A375 (cell line): ENCODE measurements around the genes SMIM10, CT45A7, CT45A8, CT45A9 and FGF13.

DNA sequence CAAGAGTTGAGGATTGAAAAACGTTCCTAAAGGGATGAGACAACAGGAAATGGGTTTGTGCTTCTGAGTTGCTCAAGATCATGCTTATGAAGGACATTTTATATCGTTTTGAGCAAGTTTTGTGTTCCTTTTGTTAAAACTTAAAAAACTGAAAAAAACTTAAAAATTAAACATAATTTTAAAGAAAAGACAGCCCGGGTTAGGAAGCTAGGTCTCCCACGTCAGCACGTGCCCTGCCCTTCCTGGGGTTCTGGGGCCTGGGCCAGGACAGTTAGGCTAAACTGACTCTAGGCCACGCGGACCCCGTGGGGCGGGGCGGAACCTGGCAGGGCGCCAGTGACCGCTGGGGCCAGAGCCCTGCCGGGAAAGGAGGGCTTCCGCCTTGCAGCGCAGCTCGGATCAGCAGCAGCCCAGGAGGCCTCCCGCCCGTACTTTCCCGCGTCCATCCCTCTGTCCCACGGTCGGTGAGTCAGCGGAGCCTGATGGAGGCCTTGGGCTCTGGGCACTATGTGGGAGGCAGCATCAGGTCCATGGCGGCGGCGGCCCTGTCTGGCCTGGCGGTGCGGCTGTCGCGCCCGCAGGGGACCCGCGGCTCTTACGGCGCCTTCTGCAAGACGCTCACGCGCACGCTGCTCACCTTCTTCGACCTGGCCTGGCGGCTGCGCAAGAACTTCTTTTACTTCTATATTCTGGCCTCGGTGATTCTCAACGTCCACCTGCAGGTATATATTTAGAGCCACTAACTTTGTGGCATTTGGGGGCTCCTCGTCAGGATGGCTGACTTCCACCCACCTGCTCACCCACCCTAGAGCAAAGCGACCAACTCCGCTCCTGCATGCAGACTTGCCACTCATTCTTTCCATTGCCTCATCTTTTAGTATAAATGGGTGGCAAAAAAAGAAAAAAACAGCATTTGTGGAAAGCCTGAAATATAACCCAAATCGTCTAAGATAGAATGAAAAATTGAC is at the start of gene SMIM10:
Gene SMIM10, plus strand, starts transcription at position 378 of the 968 bp plus-strand sequence.
- RAMPAGE, long total RNA, result no peak

DNA sequence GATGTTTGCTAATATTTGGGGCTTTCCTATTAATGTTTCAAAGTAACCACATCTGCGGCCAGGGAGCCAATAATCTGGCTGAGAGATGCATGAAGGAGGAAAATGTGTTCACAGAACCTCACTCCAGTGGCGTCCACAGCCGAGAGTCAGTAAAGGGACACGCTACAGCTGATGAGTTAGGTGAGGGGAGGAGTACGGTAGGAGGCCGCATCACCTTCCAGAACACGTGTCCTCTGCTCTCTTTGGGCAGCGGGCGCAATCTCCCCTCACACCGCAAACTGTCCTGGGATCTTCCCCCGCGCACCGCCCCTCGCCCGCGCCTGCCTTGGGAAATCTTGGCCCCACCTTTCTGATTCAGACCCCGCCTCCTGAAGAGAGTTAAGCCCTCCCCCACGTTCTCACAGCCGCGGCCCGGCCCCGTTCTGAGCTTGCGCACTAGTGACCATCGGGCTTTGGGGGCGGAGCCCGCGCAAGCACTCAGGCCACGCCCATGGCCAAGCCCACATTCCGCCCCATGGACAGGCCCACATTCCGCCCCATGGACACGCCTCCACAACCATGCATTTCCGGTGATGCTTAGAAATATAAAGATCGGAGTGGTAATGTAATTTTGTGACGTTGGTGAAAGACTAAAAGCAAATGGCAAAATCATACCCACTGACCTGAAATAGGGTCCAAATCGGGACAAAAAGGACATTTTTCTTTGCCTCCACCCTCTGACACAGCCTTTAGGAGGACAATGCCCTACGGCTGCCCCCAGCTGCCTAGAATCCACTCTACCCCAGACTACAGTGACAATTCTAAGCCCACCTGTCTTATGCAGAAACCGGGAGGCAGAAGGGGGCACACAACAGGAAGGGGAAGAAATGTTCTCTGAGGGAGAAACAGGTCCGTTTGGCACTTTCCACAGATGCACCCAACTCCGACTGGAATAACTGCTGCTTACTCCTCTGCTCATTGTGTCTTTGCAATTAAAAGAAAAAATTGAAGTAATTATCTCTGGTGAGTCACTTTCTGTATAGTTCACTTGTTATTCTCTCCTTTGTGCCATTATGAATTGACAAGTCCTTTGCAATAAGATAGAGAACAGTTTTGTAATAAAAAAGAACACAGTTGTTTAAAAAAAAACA is 13.4 kb downstream of the SMIM10 start:
- RAMPAGE, long total RNA, result no peak

DNA sequence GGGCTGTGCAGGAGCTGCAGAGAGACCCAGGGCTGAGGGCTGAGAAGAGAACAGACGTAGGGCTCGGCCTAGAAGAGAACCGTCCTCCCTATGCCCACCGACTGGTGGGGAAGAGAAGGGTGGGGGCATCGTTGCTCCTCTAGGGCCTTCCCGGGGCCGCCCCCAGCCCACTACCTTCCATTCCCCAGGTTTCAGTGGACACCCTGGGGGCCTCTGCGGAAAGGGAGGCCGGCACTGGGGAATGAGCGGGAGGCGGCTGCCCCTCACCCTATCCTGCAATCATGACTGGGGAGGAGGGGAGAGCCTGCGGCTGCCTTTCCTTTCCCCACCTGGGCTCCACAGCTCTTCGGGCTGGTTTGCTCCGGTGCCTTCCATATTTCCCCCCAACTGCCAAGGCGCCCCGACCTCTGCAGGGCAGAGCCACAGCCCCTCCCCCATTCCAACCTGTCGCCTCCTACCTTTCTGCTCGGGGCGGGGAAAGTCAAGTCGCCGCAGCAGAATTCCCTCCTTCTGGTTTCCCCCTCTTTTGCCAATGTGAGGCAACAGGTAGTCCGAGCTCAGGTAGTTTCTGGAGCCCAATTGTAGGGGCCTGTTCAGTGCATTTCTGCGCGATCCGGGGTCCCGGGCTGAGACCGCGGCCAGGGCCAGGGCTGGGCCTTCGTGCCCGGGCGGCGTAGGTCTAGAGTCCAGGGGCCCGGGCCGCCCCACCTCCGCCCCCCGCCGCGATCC is 773 bp downstream of the SMIM10L2B start:
- RAMPAGE, long total RNA, result no peak

DNA sequence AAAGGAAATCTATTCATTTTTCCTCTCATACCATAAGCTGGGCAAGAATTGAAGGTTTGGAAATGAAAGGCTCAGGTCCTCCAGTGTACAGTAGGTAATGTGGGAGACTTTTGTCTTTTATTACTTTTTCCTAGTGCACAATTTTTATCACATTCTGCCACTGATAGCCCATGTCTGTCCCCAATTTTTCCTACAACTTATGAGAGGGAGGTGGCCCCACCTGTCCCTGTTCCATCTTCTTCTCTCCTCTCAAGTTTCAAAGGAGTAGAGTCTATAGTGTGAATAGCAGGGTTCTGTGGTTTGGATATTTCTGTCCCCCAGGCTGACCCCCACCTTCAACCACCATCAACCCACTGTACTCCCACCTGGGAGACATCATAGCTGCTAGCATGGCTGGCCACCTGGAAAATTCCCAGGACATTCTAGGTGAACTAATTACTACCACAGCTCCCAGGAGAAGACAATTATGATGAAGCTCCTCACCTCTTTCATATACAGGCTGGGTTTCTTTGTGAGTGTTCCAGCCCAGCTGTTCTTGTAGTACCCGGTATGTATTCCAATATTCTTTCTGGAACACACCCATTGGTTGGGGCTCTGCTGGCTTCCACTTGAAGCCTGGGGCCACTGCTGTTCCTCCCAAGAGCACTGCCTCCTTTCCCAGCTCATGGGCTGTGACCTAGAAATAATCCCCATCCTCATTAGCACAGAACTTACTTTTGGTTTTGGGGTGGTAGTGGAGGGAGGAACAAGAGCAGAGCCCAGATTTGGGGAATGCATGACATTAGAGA is 17.3 kb upstream of the ETDC start:
- RAMPAGE, long total RNA, result no peak

DNA sequence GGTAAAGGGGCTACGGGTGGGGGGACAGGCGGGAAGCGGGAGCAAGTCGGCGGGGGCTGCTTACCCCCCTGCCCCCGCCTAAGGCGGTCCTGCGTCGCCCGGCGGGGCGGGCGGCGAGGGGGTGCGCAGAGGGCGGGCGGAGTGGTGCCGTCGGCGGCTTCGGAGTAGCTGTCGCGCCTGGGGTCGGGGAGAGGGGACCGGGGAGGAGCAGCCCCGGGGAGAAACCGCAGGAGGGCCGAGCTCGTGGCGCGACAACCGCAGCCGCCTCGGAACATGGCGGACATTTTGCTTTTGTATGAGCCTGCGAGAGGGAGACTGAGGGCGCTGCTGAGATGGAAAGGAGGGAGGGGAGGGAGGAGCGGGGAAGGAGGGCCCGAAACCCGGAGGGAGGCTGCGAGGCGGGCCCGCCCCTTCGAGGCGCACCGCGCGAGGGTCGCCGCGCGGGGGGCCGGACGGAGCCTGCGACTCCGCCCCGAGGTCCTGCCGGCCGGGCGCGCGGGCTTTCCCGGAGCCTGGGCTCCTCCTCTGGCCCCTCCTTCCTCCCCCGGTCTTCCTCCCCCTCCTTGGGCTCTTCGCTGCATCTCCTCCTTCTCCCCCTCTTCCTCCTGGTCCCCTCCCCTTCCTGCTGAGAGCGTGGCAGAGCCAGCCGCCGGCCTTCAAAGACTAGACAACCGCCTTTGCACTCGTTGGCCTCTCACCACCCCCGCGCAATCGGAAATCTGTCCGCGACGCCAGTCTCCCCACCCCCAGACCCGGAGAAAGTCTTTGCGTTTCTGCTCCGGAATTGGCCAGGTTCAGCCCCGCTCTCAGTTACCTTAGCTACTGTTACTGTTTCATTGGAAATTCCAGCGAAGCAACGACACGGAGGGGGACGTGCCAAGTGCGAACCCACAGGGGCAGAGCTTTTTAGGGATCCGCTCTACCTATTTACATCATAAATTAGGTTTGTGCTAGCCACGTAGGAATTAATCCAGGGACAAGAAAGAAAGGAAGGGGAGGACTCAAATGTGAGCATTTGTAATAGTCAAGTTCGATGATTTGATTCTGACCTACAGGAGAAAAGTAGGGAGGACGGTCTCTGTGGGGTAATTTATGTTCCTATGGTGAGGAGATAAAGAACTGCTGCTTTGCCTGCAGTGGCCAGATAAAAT is 1.2 kb downstream of the INTS6L start:
- RAMPAGE, long total RNA, result no peak

DNA sequence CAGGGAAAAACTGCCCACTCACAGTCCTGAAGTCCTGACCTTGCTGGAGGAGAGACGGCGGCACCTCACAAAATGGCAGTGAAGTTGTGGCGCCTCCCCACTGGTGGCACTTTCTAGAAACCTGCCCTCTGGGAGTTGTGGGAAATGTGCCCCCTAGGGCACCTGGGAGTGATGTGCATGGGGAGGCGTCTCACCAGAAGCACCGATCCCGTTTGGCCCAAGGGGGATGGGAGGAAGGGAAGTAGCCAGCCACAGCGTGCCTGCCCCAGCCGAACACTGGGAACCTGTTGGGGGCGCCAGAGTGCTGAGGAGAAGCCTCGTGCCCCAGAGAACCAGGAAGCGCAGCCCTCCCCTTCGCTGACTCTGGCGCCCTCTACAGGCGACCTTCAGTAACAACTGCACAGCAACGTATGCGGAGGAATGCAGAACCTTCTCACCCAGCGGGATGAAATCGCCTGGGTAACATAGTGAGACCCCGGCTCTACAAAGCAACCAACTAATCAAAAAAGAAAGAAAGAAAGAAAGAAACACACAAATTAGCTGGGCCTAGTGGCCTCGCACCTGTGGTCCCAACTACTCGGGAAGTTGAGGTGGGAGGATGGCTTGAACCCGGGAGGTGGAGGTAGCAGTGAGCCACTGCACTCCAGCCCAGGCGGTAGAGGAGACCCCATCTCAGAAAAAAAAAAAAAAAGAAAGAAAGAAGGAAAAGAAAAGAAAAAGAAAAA is at the start of gene CT45A7:
Gene CT45A7, minus strand, starts transcription at position 278 of the 725 bp plus-strand sequence.
- RAMPAGE, long total RNA, result no peak

DNA sequence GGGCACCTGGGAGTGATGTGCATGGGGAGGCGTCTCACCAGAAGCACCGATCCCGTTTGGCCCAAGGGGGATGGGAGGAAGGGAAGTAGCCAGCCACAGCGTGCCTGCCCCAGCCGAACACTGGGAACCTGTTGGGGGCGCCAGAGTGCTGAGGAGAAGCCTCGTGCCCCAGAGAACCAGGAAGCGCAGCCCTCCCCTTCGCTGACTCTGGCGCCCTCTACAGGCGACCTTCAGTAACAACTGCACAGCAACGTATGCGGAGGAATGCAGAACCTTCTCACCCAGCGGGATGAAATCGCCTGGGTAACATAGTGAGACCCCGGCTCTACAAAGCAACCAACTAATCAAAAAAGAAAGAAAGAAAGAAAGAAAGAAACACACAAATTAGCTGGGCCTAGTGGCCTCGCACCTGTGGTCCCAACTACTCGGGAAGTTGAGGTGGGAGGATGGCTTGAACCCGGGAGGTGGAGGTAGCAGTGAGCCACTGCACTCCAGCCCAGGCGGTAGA is at the start of gene CT45A8:
Gene CT45A8, minus strand, starts transcription at position 122 of the 508 bp plus-strand sequence.
- RAMPAGE, long total RNA, result no peak

GRCh38 chrX:135871584-135872237 is at the start of gene CT45A9:
CT45A9 (minus strand) TSS chrX:135871812.
- RAMPAGE, long total RNA, result no peak

DNA sequence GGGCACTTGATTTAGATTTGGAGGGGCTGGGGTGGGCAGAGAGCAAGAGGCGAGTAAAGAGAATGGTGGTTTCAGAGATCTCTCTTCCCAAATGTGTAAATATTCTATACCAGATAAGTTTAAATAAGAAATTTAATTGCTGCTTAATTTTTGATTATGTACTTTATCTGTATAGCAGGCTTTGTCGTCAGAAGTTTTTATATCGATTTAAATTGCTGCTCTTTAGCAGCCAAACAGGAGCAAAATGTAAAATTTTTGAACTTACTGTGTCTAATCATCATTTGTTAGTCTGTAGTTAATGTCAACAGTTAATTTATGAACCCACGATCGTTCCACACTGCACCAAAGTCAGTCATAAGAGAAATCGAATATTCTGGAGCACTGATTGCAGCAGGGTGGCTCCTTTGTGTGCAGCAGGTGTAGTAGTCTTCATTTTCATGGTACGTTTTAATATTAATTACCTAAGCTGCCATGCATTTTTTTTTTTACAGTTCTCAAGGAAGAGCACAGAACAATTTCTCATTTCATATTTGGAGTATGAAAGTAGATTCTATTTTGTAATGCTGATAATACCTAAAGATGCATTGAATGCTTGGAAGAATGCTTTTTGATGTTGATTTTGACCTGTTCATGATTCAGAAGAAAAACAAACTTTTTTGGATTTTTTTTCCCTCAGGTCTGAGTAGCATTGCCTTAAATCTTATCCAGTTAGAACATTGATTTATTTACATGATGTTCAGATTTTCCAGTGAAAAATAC is 60.4 kb downstream of the SLC9A6 start:
- RAMPAGE, long total RNA, result no peak

GRCh38 chrX:136173901-136174796 is 22.7 kb upstream of the FHL1 start:
- RAMPAGE, long total RNA, result no peak

- RAMPAGE, long total RNA, result no peak
Measured at GRCh38 chrX:136510936-136512109, 13.9 kb downstream of the HTATSF1 start.

DNA sequence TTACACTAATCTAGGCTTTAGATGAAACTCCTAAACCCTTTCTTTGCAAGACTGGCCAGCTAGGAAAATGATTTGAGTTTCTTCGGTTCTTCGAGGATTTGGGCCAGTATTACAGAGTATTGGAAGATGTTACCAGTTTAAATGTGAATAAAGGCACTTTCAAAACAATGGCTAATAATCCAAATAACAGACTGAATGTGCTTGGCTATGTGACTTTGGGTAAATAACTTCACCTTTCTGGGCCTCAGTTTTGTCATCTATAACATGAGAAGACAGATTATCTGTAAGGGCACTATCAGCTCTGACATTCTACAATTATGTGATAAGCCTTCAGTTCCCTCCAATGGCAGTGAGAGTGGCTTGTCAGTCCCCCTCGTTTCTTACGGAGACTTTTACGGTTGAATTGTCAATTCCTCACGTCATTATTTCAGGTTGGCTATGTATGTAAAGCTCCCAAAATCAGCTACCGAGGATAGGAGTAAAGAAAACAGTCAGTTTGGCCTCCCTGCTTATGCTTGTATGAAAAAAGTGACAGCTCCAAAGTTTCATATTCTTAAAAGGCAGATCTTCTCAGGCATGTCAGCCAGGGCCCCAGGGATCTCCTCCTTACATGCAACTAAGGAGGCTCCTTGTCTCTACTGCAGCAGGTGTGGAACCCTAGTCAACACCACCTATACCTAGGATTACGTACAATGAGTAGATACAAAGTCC is 3.7 kb downstream of the CD40LG start:
- RAMPAGE, long total RNA, result no peak

GRCh38 chrX:136710227-136710785 is 62.3 kb downstream of the CD40LG start:
- RAMPAGE, long total RNA, result no peak

DNA sequence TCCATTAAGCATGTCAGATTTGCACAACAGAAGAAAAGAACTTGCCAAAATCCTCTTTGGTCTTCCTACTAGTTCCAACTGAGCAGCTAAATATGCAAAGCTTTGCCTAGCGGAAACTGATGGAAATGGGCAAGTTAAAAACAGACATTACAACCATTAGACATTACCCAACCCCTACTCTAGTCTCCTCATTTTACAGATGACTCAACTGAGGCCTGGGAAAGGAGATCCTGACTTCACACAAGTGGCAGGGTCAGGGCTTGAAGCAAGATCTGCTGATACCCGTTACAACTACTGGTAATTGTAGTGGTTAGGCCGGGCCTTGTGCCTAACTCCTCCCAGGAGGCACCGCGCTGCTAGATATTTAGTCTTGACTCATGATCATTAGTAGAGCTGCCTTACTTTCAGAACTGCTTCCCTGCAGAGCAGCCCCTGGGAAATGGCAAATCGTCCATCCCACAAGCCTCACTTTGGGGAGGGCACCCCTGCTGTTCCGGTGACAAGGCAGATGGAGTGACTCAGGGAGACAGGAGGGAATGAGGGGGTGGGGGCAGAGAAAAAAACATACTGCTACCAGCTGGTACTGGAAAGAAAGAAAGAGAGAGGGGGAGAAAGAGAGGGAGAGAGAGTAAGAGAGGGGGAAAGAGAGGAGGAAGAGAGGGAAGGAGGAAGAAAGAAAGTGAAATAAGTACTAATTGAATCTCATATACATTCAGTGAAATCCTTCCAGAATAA is 12.2 kb downstream of the ARHGEF6 start:
- RAMPAGE, long total RNA, result no peak

DNA sequence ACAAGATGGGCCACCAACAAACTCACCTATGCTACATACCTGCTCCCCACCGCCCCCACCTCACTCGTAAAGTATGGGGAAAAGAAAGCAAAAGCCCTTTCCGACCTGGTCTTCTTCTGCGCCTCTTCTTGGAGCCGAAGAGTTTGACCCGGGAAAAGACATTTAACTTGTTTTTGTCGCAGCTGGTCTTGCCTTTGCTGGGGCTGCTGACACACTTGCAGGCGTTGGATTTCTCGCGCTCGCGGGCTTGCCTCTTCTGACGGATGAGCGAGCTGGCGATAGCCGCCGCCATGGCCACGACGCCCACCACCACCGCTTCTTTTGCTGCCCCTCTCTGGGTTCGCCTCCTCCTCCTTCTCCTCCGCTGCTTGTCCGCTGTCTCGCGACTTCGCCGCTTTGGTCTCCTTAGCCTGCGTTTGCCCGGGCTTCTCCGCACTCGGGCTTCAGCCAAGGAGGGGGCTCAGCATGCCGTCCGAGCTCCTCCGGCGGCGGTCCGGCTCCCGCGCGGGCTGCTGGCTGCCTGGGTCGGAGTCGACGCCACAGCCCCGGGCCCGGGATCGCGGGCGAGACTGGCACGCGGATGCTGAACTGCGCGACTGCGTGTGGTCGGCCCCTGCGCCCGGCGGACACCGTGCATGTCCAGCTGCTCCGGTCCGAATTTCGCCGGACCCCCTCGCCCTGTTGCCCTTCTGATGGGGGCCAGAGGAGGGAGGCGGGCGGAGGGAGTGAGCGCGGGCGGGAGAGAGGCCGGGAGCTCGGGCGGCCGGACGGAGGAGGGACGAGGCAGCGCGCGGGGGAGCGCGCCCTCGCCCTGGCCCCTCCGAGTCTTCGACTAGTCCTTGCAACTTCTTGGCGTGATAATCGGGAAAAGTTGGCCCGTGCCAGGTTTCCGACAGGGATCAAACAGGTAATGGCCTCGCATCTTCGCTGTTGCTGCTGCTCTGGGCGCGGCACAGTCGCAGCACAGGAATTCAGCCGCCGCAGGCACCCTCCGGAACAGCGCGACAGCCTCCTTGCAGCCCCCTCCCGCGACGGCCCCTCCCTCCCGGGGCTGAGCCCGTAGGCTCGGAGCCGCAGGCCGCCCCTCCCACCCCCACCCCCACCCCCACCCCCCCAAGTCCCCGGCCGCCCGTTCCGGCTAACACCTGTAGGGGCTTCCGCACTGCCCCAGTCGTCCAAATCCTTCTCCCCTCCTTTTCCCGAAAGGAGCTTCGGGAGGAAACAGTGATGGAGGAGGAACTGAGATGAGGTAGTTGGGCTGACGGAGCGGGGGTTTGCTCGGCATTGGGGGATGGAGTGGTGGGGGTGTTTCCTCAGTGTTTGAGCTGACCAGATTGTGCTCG is at the start of gene FGF13:
Gene FGF13, minus strand, starts transcription at position 1,006 of the 1,343 bp plus-strand sequence.
- RAMPAGE, long total RNA, result no peak

DNA sequence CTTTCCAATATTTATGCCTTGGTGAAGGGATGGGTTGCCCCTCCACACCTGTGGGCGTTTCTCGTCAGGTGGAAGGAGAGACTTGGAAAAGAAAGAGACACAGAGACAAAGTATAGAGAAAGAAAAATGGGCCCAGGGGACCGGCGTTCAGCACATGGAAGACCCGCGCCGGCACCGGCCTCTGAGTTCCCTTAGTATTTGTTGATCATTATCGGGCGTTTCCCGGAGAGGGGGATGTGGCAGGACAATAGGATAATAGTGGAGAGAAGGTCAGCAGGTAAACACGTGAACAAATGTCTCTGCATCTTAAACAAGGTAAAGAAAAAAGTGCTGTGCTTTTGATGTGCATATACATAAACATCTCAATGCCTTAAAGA is 188.7 kb upstream of the F9 start:
- RAMPAGE, long total RNA, result no peak

DNA sequence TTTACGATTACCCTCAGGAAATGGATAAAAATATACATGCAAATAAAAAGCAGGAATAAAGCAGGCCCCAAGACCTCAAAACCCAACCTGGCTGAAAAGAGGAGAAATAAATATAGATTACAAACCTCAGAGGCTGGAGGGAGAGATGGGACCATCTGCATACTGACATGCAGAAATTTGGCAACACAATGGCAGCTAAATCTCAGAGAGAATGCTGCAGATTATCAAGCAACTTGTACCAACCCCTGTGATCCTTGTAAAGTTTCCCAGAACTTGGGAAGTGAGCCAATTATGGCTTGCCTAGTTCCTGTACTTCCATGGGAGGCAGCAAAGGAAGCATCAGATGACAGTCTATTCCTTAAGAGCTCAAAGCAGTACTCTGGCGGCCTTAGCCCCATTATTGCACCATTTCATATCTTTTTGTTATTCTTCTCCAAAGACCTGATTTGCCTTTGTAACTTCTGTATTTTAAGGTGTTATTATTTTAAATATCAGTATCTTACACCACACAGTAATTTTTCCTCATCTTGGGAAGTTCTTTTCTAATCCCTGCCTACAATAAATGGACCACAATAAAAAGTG is 100.7 kb downstream of the ATP11C start:
- RAMPAGE, long total RNA, result no peak

DNA sequence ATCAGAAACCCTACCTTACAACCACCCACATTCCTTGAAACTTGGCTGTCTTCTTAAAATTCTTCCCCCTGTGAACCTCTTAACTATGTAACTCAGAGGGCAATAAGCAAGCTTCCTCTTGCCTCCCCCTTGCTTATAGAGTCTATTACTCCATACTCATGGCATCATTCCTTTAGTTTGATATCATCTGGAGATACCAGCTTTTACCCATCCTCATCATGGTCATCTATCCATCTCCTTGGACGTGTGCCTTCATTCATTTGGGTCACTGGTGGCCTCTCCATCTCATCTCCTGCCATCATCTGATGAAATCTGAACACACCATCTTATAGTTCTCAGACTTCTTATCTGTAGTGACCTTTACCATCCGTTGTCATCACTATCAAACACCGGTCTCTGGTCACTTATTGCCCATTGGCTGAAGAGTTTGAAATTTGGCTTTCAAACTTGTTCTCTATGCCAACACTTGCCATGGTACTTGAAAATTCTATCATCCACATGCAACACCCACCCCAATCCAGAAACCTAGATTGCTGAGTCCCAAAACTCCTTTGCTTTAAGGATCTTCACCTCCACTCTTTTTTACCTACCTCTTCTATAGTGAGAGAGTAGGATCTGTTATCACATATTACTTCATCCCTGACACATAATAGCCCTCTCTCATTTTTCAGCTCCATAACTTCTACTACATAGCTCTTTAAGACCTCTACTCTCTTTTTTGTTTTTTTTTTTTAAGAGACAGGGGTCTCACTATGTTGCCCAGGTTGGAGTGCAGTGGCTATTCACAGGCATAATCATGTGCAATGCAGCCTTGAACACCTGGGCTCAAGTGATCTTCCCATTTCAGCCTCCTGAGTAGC is 84.9 kb downstream of the ATP11C start:
- RAMPAGE, long total RNA, result no peak

DNA sequence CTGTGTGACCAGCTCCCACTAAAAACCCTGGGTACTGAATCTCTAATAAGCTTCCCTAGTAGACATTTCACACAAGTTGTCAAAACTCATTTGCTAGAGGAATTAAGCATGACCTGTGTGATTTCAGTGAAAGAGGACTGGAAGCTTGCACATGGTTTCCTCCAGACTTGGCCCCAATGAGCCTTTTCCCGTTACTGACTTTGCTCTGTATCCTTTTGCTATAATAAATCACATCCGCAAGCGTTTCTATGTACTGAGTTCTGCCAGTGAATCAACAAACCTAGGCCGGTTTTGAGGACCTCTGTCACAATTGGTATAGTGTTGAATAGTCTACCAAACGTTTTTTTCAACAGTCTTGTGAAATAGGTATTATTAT is 8.2 kb downstream of the ATP11C start:
- RAMPAGE, long total RNA, result no peak

GRCh38 chrX:140712571-140713536 is 208.0 kb upstream of the SOX3 start:
- RAMPAGE, long total RNA, result no peak